Rectum (tissue), 1 donor: ENCODE measurements around the gene NOL4L.

GRCh38 chr20:32091815-32092388 is 17.6 kb upstream of the TM9SF4 start:
- PRO-cap = no peak

GRCh38 chr20:32109870-32110701 is 572 bp downstream of the TM9SF4 start:
- PRO-cap = bidirectional peak, plus-strand start at chr20:32110169, minus-strand start at chr20:32110164

DNA sequence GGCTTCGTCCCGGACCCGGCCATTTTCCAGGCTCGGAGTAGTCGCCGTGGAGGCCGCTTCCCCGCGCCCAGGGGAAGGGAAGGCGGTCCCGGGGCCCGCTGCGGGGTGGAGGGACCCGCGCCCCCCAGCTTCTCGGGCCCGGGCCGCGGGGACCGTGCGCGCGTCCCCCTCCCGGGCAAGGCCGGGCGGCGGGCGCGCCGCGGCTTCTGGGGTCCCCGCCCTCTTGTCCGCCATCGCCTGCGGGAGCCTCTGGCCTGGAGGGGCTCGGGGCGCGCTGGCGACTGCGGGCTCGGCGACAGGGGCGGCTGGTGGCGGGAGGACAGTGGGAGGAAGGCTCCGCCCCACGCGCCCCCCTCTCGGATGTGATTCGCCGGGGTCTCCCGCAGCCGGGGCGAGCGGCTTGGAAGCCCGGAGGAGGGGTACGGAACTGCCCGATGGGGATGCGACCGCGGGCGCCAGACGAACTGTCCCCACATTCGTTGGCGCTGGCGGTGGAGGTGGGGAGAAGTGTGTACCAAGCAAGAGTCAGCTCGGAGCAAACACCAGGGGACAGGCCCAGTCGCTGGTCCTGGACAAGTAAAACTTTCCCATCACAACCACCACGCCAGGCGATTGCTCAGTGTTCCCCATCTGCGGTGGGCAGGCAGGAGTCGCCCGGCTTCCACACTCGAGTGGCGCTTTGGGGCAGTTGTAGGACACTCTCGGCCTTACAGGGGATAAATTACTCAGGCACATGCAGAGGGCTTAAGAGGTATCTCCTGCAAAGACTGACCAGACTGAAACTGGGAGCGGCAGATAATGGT is 17.3 kb downstream of the PLAGL2 start:
- PRO-cap = bidirectional peak, plus-strand start at position 233 of the sequence, minus-strand start at position 179 of the sequence; bidirectional peak, plus-strand start at position 277 of the sequence, minus-strand start at position 335 of the sequence; bidirectional peak, plus-strand start at position 434 of the sequence, minus-strand start at position 466 of the sequence

DNA sequence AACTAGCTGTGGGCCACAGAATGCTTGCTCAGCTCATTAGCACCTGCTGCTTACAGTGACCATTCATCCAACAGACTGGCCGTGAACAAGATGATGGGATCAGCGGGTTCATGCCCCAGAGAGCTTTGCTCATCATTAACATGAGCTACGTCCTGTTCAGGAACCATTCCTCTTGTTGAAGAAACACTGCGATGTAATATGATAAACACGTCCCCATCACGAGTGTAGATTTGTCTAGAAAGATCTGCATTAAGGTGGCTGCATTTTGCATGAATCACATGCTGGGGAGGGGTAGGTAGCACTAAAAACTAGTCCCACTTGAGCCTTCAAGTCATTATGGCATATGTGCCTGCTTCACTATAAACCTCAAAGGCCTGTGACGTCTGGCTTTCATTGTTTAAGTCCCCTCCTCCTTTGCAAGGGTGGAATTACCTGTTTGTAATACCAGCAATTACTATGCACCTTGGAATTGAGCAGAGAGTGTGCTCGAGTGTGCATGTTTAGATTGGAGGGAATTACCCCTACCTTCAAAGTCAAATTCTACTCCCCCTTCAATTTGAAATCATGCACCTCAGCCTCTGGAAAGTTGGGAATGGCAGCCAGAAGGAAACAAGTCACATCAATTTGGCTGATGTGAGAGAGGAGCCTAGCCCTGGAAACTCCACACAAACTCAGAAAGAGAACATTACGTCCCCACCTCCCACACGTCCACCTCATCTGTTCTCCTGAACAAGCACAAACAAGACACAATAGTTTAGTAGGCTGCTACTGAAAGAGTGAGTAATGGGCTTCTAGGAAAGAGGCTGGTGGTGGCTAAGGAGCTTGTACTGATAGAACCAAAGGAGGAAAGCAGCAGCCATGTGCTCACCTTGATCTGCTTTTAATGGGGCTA is 3.7 kb downstream of the PLAGL2 start:
- PRO-cap = bidirectional peak, plus-strand start at position 466 of the sequence, minus-strand start at position 333 of the sequence; bidirectional peak, plus-strand start at position 833 of the sequence, minus-strand start at position 585 of the sequence

- PRO-cap = no peak
Observed at GRCh38 chr20:32218378-32218879, 10.7 kb downstream of the POFUT1 start.

DNA sequence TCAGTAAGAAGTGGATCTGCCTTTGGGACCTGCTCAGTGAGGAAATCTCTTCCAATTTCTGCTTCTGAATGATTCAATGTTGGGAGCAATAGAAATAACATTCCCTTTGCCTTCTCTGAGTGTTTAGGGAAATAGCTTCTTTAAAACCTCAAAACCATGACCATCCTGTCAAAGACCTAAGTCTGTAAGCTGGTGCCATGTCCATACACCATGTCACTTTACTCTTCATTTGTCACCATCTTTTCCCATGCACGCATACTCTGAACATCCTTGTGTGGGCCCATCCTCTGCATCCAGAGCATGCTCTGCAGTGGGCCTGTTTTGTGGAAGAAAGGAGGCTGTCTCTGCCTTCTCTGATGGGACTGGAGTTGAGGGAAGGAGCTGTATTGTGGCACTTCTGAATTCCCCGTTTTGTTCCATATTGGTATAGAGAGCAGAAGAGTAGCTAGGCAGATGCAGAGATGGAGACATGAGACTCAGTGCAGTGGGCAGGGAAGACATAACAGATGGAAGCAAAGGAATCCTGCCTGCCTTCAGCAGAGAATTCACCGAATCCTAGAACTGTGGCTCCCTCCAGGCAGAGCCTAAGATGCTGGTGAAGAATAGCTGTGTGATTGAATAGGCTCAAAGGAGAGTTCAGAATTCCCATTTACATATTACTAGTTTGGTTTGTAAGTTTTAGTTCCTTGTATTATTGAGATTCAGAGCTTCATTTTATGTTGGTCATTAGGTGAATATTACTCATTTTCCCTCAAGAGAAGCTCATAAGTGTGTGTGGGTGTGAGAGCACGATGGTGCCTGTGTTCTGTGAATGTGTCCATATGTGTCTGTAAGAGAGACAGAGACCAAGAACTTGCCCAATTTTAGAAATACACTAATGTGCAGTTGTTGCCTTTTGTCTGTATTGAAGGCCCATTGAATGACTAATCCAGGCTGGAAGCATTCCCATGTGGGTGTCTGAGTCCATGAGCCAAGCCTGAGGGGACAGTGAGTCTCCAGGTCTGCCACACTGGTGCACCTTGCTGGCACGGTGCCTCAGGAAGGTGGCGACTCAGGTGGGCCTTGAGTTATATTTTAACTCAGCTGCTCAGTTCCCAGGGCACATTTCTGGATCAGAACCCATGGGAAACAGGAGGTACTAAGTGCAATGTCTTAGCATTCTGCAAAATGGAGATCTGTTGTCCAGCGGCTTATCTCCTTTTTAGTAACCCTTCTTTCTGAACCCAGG is 25.8 kb upstream of the ASXL1 start:
- PRO-cap = no peak

DNA sequence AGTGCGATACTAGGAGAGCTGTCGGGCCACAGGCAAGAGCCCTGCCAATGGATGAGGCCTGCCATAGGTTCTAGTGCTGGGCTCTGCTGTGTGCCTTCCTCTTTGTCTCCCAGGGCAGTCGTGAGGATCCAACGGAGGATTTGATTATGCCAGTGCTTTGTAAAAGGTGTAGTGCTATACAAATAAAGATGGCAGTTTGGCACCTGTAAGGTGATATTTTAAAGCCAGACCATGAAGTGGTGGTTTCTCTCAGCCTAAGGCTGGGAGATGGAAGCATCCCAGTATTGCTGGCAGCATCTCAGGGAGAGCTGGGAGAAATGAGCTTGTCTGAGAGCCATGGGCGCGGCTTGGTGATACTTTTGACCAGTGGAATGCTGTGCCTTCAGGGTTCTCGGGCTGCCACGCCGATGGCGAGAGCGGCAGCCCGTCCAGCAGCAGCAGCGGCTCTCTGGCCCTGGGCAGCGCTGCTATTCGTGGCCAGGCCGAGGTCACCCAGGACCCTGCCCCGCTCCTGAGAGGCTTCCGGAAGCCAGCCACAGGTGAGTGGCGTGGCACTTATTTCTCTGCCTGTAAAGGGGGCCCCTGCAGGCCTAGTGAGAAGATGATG is 71.5 kb downstream of the ASXL1 start:
- PRO-cap = no peak

DNA sequence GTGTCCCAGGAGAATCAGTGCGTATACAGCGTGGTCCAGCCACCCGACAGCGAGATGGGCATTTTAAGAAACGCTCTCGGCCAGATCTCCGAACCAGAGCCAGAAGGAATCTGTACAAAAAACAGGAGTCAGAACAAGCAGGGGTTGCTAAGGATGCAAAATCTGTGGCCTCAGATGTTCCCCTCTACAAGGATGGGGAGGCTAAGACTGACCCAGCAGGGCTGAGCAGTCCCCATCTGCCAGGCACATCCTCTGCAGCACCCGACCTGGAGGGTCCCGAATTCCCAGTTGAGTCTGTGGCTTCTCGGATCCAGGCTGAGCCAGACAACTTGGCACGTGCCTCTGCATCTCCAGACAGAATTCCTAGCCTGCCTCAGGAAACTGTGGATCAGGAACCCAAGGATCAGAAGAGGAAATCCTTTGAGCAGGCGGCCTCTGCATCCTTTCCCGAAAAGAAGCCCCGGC is 75.3 kb downstream of the ASXL1 start:
- PRO-cap = no peak

- PRO-cap = no peak
Observed at GRCh38 chr20:32452985-32454012, 95.2 kb downstream of the ASXL1 start.

DNA sequence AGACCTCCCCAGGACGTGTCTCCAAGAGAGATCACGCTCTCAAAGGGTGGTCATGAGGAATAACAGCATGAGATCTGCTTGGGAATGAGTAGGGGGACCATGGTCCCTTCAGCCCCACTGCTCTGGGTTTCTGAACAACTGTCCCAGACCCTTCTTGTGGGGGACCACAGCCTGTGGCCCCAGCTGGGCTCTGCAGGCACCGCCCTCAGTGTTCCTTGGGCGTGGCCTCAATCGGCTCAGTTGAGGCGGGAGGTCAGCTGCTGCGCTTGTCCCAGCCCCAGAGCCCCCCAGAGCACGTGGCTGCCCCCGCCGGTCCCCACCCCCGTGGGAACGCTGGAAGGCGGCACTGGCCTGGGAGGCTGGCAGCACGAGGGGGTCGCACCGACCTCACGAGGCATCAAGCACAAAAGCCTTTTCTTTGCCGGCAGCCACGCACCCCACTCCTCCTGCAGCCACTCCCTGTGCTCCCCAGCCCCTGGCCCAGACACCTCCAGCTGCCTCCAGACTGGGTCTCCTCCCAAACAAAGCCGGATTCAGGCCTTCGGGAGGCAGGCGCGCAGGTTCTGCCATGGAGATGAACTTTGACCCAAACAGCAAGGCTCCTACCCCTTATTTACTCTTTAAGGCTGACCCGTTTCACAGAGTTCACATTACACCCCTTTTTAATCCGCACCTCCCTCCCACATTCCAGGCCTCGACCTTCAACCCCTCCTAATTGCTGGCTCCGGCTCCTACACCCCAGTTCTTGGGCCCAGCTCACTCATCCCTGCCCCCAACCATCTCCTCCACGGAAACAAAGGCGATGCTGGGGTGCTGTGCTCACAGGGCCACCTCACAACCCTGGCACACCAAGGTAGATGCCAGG is 111.8 kb downstream of the NOL4L start:
- PRO-cap = bidirectional peak, plus-strand start at position 239 of the sequence, minus-strand start at position 213 of the sequence

- PRO-cap = bidirectional peak, plus-strand start at chr20:32481083, minus-strand start at chr20:32480953
Observed at GRCh38 chr20:32480843-32481201, 104.3 kb downstream of the NOL4L start.

GRCh38 chr20:32482320-32483149 is 102.6 kb downstream of the NOL4L start:
- PRO-cap = bidirectional peak, plus-strand start at chr20:32482424, minus-strand start at chr20:32482423; bidirectional peak, plus-strand start at chr20:32482955, minus-strand start at chr20:32482806

DNA sequence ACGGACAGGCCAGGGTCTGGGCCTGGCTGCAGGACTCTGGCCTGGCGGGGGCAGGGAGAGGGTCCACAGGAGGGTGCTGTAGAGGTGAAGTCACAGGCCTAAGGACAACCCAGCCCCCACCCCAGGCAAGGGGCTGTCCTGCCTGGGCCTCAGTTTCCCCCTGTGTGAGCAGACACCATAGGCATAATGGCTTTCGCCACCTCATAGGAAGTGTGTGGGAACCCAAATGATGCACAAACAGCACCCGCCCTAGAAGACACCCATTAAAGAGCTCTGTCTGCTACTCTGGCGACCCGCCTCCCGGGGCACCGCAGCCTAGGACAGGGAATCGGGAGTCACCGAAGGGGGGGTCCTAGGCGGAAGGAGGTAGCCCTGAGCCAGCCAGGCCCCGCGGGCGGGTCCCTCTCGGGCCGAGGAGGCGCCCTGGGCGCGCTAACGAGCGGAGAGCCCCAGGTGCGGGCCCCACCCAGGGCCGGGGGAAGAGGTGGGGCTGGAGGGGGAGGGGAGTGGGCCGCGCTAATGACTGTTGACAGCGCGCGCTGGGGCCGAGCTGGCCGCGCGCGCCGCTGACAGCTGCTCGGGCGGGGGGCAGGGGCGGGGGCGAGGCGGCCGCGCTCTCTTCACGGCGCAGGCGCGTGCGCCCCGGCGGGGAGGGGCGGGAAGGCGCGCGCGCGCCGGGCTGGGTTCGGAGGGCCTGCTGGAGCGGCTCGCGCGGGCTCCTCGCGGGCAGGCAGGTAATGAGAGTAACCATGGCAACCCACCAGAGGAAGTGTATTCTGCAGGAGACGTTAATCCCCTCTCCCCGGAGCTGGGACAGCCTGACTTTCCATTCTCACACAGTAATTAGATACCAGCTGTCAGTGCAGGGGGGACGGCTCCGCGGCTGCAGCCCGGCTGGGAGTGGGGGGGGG is 49.0 kb downstream of the NOL4L start:
- PRO-cap = bidirectional peak, plus-strand start at position 661 of the sequence, minus-strand start at position 425 of the sequence

- PRO-cap = no peak
Observed at GRCh38 chr20:32559834-32560304, 25.3 kb downstream of the NOL4L start.

DNA sequence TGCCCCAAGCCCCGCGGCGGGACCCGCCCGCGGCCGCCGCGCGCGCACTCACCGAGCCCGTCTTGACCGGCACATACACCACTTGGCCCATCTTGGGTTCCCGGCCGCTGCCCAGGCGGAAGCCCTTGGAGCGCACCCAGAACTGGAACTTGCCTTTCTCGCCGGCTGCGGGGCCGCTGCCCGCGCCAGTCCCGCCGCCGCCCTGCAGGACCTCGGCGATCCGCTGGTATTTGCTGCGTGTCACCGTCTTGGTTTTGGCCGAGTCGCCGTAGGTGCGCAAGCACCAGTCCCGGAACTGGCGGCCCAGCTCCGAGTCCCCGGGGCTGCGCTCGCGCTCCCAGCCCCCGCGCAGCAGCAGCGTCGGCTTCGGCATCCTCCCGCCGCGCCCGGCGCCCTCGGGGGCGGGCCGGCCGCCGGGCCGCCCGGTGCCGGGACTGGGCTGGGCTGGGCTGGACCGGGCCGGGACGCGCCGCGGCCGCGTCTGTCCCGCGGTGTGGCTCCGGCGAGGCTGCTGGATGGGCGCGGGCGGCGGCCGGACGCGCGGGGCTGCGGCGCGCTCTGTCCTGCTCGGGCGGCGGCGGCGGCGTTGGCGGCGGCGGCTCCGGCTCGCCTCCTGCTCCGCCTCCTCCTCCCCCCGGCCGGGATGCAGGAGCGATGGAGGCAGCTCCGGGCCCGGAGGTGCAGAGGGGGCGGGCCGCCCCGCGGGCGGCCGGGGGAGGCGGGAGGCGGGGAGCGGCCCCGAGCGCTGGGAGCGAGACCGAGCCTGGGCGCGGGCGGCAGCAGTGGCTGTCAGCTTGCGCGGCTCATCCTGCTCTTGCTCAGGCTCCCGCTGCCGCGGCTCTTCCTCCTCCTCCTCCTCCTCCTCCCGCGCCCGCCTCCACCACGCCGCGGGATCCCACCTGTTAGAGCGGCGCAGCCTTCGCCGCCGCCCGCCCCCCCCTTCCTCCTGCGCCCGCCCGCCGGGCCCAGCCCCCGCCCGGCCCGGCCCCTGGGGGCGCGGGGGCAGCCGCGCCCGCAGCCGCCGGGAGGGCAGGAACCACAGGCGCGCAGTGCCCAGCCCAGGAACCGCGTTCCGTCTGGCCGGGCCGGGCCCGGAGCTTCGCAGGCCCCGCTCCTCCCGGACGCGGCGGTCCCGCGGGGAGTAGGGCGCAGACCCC is at the start of gene NOL4L:
Gene NOL4L (minus strand): TSS at position 816 of the 1,157 bp plus-strand sequence.
- PRO-cap = bidirectional peak, plus-strand start at position 564 of the sequence, minus-strand start at position 560 of the sequence; unidirectional peak, minus-strand start at position 941 of the sequence

DNA sequence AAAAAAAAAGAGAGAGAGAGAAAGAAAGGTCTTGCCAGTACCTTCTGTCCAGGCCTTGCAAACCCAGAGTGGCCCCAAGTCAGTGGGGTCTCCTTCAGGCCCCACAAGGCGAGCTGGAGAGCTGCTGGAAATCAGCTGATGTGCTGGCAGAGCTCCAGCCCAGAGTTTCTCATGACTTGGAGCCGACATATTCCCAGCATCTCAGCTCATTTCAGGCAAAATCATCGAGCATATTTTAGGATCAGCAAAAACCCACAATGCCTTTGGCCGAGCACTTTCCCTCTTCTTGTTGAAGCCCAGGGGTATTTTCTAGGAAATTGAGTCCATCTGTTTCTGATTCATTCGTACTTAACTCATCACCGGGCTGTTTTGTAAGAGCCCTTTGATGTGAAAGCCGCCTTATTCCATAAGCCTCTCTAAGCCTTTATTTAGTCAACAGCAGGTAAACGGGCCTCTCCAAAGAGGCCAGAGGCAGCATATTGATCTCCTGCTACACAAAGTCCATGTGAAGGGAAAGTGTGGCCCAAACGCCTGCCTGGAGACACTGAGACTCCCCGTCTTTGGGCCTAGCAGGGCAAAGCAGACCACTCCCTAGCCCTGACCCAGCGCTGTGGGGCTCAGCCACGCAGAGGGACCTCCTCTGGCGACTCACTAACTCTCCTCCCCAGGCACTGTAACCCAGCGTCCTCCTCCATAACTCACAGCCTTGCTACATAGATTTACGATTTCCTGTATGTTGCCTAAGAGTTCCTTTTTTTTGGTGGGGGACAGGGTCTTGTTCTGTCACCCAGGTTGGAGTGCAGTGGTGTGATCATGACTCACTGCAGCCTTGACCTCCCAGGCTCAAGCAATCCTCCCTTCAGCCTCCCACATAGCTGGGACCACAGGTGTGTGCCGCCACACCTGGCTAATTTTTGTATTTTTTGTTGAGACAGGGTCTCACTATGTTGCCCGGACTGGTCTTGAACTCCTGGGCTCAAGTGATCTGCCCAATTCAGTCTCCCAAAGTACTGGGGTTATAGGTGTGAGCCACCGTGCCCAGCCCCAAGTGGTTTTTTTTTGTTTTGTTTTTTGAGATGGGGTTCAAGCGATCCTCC is 12.1 kb upstream of the C20orf203 start:
- PRO-cap = no peak

- PRO-cap = no peak
Observed at GRCh38 chr20:32792079-32792877, 27.5 kb upstream of the MAPRE1 start.

DNA sequence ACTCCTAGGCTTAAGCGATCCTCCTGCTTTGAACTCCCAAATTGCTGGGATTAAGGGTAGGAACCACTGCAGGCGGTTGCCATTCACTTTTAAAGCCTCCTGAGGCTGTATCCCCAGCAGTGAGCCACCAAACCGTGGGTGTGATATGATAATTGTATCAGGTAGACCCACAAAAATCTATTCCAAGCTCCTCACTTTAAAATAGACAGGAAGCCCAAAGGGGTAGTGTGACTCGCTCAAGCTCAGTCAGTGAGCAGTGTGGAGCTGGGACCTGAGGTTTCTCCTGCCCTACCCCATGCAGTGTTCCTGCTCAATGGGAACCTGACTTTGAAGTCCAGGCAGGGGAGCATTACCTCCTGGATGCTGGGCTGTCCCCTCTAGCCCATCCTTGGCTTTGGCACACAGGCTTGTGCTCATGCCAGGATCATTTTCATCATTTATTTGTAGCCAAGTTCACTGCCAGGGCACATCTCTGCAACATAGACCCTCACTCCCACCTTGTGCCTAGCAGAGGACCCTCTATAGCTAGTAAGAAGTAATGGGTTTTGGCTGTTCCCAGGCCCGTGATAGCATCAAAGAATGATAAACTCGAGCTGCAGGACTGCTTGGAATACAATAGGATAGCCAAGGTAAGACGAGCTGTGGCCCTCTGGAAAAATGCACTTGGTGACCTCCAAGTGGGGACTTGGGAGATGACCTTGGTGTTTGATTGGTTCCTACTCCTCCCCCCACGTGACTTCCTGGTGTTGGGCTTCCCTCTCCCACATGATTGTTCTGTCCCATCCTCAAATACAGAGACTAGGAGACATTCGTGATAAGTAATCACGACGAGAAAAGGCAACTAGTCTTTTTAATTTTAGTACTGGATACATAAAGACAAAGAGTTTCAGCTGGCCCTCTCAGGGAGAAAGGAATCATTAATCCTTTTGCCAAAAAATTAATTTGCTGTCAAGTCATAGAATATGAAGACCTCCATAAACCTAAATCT is 14.7 kb upstream of the MAPRE1 start:
- PRO-cap = no peak

GRCh38 chr20:32968669-32969259 is 35.5 kb downstream of the SUN5 start:
- PRO-cap = no peak

DNA sequence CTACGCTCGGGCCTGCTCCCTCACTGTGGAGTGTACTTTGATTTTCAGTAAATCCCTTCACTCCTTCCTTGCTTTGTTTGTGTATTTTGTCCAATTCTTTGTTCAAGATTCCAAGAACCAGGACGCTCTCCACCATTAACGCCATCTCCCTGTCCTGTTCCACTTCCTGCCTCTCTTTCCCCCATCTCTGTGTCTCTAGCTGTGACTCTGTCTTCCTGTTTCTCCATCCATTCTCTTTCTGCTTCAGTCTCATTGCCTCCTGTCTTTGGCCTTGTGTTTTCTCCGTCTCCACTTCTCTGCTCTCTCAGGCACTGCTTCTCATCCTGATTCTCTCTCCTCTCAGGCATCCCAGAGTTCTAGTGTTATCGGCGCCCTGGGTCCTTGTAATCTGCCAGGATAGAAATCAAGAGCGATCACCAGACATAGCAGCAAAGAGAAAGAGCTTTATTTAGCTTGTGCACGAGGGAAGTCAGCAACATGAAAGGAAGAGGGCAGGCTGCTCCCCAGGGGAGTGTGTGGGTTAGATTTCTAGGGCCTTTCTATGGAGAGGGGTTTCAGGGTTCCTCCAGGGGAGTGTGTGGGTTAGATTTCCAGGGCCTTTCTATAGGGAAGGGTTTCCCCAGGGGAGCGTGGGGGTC is 32.6 kb downstream of the SUN5 start:
- PRO-cap = no peak